Mesenchymal stem cell of the bone marrow (primary cell): ENCODE results near the genes GUCY2C, ERP27 and EPS8.

GRCh38 chr12:13744251-13744496, 237.2 kb downstream of the GRIN2B start:
- CAGE, long polyA plus RNA = no peak

DNA sequence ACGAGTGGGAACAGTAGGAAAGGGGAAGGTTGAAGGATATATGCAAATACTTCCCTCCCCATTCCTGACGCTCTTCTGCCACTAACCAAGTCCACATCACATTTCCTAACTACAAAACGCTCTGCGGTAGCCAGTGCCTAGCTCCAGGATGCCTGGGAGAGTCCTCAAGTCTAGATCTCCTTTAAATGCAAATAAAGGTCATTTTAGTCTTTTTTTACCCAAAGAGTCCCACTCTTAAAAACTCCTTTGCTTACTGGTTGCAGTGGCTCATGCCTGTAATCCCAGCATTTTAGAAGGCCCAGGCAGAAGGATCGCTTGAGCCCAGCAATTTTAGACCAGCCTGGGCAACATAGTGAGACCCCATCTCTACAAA, 153.1 kb upstream of the ATF7IP start:
- CAGE, long polyA plus RNA = no peak

DNA sequence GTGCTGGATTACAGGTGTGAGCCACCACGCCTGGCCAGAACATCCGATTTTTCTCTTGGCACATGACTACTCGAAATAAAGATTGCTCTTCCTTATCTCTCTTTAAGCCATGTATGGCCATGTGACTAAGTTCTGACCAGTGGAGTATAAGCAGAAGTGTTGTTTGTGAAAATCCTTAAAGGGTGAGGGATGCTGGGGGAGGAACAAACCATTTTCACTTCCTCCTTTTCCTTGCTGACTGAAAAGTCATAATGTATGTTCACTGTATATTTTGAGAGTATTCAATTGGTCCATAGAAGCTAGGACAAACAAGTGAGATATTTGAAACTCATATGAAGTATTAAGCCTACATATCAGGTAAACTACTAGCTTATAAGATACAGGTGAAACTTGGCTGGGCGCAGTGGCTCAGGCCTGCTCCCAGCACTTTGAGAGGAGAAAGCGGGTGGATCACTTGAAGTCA, 50.6 kb upstream of the ATF7IP start:
- CAGE, long polyA plus RNA = no peak

GRCh38 chr12:14394277-14395476, 29.2 kb downstream of the ATF7IP start:
- CAGE, long polyA plus RNA = no peak

- CAGE, long polyA plus RNA = no peak
Measured at GRCh38 chr12:14434882-14435311, 69.4 kb downstream of the ATF7IP start.

DNA sequence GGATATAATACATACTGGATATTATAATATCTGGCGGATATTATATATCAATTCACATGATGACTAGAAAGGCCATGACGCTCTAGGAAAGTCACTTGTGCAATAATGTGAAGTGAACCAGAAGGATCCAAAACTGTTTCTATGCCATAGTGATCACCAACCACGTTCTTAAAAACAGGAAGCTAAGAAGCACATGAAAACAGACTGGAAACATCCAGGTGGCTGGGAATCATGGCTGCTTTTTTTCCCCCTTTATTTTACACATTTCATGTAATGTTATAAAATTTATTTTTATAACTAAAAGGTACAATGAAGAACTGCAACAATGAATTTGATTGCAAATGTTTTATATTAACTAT, 1.4 kb downstream of the GUCY2C start:
- CAGE, long polyA plus RNA = no peak

DNA sequence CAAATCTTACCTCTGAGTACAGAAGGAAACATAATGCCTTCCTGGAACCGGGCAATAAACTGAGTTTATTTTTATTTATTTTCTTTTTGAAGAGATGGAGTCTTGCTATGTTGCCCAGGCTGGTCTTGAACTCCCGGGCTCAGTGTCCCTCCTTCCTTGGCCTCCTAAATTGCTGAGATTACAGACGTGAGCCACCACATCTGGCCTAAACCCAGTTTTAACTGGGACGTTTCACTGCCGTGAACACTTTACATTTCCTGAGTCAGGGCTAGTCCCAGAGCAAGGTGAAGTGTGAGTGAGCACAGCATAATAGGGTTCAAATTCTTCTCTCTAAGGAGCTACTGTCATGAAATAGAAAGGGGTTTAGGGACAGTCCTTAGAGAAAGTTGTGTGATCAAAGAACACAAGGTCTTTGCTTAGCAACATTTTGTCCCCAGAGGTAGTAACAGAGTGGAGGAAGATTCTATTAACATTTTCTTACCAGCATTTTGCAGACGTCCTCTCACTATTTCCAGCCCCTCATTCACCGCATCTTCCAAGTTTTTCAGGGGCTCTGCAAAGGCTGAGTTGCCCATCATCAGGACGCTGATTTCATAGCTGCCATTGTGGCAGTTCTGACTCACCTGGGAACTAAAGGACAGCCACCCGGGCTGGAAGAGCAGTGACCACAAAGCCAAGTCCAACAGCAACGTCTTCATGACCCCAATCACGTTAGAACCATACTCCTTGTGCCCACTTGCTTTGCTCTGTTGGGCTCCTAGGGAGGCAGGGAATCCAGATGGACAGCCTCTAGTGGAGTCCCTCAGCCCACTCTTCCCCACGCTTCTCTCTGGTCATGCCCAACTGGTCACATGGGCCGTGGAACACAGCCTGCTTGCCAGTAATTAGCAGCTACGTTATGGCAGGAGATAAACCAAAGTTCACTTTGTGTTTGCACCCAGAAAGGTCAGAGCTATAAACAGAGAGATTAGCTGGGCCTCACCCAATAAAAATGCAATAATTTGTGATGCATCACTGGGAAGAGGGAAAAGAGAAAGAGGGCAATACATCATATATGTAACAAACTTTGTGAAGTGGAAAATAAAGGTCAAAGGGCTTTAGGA, at the start of gene GUCY2C:
GUCY2C (minus strand) TSS at position 849 of the 1,103 bp plus-strand sequence.
- CAGE, long polyA plus RNA = no peak

GRCh38 chr12:14841585-14842383, 1.5 kb downstream of the ART4 start:
- CAGE, long polyA plus RNA = no peak

GRCh38 chr12:14896354-14896782, 10.7 kb upstream of the MGP start:
- CAGE, long polyA plus RNA = no peak

DNA sequence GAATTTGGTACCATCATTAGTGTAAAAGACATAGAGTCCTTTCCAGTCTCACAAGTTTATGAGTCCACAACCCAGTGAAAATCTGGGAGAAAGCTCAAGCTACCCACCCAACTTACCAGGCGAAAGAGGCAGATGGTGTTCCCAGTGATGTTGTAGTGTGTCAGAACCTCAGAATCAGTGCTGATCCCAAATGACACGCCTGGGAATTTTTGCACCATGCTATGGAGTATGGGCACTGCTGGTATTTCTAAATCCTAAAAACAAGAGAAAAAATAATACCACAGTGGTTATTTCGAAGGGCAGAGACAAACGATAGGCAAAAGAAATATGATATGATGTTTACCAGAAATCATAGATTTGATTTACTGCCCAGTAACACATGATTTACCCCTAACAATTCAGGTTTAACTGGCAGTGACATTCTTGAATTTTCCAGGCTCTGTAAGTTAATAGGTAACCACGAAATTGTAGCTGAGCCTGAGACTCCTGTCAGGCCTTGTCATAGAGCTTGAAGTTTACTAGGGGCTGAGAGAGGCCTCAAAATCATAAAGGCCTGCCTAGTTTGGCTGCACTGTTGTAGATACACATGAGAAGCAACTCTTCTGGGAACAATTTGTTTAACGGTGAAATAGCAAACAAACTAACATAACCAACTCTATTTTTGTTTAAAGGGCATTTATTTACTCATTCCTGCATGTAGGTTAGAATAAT, 3.4 kb downstream of the ERP27 start:
- CAGE, long polyA plus RNA = no peak

- CAGE, long polyA plus RNA = no peak
Measured at GRCh38 chr12:14938460-14938786, at the start of gene ERP27. TSS of gene ERP27 (minus strand) at chr12:14938537.

- CAGE, long polyA plus RNA = no peak
Measured at GRCh38 chr12:15168202-15168915, 52.9 kb downstream of the RERG start.

GRCh38 chr12:15205371-15206036, 15.7 kb downstream of the RERG start:
- CAGE, long polyA plus RNA = no peak

DNA sequence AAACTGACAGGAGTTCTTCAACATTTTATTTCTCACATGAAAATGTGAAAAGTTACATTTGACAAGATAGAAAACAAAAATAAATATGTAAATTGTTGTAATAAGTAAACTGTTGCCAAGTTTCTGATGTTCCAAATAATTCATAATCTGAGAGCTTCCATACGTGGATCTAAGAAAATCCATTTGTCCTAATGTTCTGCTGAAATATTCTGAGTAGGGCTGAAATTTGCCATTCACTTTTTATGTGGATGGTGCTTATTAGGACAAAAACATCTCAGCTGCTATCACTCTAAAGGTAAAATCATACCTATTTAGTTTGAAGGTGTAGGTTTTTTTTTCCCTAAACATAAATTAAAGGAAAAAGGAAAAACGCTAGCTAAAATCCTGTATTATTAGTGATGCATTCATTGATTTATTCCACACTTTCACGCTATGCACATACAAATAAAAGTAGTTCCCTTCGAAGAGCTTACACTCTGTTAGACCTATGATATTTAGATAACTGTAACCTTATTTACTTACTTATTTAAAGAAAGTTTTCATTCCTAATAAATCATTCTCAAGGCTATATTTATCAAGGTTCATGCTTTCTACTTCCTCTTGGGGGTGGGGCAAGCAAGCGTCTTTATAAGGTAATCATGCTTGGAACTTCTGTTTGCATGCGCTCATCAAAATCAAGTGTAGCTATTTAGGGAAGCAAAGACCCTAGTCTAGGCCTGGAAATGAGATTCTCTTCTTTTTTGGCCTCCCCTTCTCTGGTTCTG, 1.0 kb downstream of the RERG start:
- CAGE, long polyA plus RNA = no peak

DNA sequence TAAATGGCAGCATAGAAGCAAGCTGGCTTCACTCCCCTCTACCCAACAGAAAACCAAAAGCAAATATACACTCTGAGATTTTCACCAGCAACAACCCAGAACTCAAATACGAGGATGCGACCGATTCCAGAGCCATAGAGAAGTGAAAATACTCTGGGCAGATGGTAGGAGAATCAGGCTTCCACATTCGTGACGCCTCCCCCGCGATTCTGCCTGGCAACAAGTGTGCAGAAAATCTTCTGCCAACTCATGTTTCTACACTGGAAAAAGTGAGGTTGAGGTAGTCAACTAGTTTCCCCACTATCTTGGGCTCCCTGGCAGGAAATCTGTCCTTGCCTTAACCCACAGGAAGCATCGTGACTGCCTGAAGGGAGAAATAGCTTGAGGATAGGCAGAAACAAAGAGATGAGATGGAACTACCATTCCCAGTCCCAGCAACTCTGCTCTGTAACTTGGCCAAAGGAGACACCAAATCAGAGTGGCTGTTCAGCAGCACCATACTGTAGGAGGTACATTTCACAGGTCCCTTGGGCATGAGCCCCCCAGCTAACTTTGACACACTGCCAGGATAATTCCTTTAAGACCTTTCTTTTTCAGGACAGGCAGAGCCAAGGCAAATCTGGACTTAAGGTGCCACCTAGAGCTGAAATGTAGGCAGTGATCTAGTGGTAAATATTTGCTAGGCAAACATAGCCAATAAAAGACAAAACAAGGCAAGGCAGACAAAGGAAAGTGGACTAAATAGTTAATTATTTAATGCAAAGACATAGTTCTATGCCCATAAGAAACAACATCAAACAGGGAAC, 205.0 kb downstream of the PTPRO start:
- CAGE, long polyA plus RNA = no peak

DNA sequence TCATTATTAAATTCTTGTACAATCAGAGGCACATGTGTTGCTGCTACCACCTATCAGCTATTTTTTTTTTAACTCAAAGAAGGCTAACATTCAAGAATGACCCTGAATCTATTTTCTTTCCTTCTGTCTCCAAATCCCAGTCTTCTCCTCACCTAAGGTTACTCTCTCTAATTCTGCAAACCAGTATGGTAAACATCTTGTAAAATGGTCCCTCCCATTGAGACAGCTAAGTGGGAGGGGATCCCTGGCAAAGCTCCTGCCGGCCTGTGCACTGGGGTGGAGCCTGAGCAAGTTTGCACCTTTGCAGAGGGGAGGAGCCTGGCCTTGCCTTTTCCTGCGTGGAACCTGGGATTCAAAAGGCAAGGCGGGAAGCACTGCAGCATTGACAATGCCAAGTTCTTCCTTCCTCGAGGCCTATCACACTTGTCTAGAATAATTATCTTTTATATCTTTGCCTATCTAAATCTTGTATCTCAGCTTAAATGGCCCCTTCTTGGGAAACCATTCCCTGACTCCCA, 83.2 kb downstream of the EPS8 start:
- CAGE, long polyA plus RNA = no peak

DNA sequence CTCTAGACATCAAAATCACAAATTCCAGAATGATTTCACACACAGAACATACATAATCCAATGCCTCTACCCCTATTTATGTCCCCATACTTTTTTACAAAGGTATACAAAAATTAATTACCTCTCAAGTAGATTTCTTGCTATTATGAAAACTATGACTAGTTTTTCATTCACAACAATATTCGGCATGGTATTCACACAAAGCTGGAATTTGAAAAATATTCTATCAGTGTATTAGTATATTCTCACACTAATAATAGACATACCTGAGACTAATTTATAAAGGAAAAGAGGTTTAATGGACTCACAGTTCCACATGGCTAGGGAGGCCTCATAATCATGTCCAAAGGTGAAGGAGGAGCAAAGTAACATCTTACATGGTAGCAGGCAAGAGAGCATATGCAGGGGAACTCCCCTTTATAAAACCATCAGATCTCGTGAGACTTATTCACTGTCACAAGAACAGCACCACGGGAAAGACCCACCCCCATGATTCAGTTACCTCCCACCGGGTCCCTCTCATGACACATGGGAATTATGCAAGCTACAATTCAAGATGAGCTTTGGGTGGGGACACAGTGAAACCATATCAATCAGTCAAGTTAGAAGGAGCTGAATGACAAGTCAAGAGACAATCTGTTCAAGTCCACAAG, 25.3 kb downstream of the EPS8 start:
- CAGE, long polyA plus RNA = no peak

- CAGE, long polyA plus RNA = no peak
Measured at GRCh38 chr12:15787668-15788148, 1.5 kb downstream of the EPS8 start.

DNA sequence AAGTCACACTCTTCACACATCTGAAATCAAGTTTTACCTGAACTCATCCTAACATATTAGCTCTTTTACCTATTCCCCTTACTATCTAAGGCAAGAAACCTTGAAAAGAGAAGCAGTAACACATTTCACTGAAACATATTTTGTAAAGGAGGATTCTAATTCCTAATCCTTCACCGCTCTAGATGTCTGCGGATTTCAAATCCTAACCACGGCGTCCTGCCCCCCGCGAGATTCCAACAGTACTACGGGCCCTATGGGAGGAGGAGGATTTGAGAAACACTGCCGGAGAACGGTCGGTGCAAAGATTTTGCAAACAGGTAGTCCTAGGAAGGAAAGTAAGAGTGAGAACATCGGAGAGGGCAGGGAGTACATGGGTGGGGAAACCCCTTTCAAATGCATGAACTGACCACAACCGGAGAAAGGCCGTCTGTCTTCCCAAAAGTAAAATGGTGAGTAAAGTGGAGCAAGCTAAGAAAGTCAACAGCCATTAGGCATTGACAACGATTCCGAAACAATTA, 980 bp downstream of the EPS8 start:
- CAGE, long polyA plus RNA = no peak

DNA sequence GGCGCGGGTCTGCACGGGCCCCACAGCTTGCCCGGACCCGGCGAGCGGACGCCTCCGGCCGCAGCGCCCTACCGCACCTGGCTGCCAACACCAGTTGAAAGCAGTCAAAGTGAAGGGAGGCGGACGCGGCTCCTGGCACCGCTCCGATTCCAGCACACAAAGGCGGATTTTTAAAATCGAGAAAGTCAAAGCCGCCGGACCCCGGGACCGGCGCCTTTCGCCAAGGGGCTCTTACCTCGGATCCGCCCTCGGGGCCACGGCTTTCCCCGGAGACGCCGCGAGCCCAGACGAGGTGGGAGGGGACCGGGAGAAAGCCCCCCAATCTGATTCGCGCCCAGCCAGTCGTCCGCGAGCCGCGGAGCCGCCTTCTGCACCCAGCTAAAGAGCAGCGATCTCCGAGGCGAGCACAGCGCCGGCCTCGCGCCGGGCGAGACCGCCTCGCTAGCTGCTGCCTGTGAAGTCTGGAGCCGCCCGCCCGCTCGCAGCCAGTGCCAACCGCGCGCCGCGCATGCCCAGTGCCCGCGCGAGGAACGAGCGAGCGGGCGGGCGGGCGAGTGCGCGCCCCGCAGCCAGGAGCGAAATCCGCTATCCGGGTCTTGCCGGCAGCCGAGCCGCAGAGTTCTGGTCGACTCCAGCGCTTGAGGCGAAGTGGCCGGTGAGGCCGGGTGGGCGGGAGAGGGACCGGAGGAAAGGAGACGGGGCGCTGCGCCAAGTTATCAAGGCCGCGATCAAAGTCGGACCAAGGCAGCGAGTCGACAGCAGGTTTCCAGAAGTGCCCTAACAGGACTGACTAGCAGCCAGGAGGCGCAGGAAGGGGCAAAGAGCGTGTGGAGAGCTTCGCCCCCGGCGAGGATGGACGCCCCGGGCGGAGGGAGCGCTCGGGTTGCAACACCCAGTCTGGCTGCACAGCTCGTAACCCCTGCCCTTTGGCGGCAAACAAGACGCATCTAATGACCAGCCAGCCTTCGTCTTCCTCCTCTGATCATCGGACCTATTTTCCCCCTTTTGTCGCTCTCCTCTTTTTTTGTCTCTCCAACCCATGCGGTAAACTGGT, at the start of gene EPS8:
EPS8 (minus strand) TSS at position 463 of the 1,054 bp plus-strand sequence.
- CAGE, long polyA plus RNA = no peak